ENCODE measurements around a stretch of chr3.

DNA sequence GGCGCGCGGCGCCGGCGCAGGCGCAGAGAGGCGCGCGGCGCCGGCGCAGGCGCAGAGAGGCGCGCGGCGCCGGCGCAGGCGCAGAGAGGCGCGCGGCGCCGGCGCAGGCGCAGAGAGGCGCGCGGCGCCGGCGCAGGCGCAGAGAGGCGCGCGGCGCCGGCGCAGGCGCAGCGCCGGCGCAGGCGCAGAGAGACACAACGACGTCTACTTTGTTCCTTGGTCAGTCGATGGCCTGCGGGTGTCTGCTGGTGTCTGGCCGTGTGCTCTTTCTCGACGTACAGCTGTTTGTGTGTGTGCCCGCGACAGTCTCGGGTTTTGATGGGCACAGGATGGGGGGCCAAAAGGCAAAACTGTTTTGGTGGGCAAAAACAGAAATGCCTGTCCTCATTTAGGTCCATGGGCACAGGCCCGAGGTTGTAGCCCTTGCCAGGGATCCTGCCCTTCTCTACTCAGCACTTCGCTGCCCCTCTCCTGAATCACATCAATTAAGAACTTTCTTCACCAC lies 184.9 kb upstream of the CHL1 start:
- PRO-cap: no peak
- RRBS: no CpG with 5 or more reads among the region's 58 CpGs

- PRO-cap: no peak
- RRBS: no CpG with 5 or more reads among the region's 6 CpGs
Measured at GRCh38 chr3:348480-348953, 152.0 kb downstream of the CHL1 start.

- PRO-cap: no peak
- RRBS: no CpG with 5 or more reads among the region's 2 CpGs
Measured at GRCh38 chr3:2152958-2153491, 54.4 kb downstream of the CNTN4 start.

DNA sequence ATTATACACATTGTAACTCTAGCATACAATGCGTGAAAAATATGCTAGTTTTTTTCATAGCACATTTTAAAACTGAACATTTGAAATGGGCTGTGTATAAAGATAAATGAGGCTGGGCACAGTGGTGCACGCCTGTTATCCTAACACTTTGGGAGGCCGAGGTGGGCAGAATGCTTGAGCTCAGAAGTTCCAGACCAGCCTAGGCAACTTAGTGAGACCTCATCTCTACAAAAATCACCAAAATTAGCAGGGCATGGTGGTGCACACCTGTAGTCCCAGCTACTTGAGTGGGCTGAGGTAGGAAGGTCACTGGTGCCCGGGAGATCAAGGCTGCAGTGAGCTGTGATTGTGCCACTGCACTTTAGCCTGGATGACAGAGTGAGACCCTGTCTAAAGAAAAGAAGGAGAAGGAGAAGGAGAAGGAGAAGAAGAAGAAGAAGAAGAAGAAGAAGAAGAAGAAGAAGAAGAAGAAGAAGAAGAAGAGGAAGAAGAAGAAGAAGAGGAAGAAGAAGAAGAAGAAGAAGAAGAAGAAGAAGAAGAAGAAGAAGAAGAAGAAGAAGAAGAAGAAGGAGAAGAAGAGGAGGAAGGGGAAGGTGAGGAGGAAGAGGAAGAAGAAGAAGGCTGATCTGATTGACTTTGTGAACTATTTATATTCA lies 188.7 kb downstream of the CNTN4 start:
- PRO-cap: no peak
- RRBS: no CpG with 5 or more reads among the region's 4 CpGs

GRCh38 chr3:3137208-3137751 lies 10.5 kb downstream of the TRNT1 start:
- PRO-cap: no peak
- RRBS: no CpG with 5 or more reads among the region's 8 CpGs

GRCh38 chr3:4582632-4583015 lies 89.5 kb downstream of the ITPR1 start:
- PRO-cap: no peak
- RRBS: no CpG with 5 or more reads among the region's 3 CpGs

- PRO-cap: no peak
- RRBS: no CpG with 5 or more reads among the region's 14 CpGs
Measured at GRCh38 chr3:4683195-4683994, 190.2 kb downstream of the ITPR1 start.

GRCh38 chr3:4717322-4717862 lies 224.2 kb downstream of the ITPR1 start:
- PRO-cap: no peak
- RRBS: no CpG with 5 or more reads among the region's 7 CpGs

DNA sequence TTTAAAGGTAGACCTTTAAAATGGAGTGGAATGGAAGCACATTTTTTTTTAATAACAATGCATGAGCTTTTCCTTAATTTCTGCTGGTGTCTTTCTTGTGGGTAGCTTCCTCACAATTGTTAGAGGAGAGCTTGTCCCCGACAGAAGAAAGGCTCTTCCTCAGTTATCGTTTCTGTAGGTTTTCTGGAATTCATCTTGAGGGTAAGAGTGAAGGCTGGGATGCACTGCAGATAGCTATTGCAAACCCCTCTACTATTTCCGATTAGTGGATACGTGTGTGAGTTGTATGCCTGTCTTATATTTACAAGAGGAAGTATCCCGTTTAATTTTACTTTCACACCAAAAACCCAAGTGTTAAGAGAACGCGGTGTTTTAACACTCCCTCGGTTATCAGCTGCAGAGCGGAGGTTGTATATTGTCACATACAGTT lies 230.8 kb upstream of the BHLHE40 start:
- PRO-cap: no peak
- RRBS: no CpG with 5 or more reads among the region's 9 CpGs

- PRO-cap: no peak
- RRBS: no CpG with 5 or more reads among the region's 19 CpGs
Measured at GRCh38 chr3:4821934-4822974, 157.0 kb upstream of the BHLHE40 start.

DNA sequence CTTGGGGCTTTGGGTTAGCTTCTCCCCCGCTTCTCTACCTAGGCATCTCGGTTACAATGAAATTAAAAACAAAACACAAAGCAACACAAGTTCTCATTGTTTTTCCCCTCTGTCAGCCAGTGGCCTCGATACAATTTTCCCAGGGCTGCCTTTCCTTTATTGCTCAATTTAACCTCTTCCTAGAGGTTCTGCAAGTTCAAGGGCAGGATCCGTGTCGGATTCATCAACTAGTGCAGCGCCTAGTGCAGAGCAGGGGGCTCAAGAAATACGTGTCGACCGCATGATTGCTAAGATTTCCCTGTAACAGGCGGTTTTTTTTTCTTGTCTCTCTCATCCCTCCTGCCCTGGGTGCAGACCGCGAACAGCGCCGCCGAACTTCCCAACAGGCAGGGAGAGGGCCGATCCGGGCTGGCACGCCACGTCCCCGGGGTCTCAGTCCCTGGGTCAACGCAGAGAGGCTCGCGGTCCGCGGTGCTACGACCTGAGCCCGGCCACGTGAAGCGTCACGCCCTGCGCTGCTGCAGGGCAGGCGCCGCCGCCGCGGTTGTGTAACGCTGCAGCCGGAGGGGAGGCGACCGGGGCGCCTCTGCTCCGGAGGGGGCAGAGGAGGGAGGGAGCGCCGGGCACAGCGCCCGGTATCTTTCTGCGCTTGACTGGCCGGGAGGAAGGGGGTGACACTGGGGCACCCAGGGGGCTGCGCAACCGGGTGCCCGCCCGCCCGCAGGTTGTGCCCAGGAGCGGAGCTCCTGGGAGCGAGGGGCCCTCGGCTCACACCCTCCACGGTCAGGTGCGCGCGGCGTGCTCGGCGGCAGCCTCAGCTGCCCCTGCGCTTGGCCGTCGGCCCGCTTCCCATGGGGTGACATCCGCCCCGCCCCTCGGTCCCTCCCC lies 1.2 kb upstream of the BHLHE40 start:
- PRO-cap: bidirectional peak, plus-strand start at position 603 of the sequence, minus-strand start at position 520 of the sequence; bidirectional peak, plus-strand start outside the sequence, minus-strand start at position 789 of the sequence
- RRBS: under 1% methylated on average over 22 of the region's 70 CpGs

- PRO-cap: no peak
- RRBS: no CpG with 5 or more reads among the region's 5 CpGs
Measured at GRCh38 chr3:4981668-4982169, 2.5 kb downstream of the BHLHE40 start.

GRCh38 chr3:4982709-4983214 lies 3.5 kb downstream of the BHLHE40 start:
- PRO-cap: no peak
- RRBS: 40% methylated on average over 6 of the region's 21 CpGs

GRCh38 chr3:4993156-4993760 lies 14.0 kb downstream of the BHLHE40 start:
- PRO-cap: unidirectional peak, plus-strand start at chr3:4993497
- RRBS: no CpG with 5 or more reads among the region's 1 CpG

- PRO-cap: bidirectional peak, plus-strand start at chr3:4995198, minus-strand start at chr3:4995123
- RRBS: no CpG with 5 or more reads among the region's 9 CpGs
Measured at GRCh38 chr3:4994758-4995353, 15.6 kb downstream of the BHLHE40 start.

- PRO-cap: no peak
- RRBS: no CpG with 5 or more reads among the region's 9 CpGs
Measured at GRCh38 chr3:5177804-5179080, 9.3 kb upstream of the EDEM1 start.

GRCh38 chr3:5428407-5429585 lies 241.3 kb downstream of the EDEM1 start:
- PRO-cap: no peak
- RRBS: no CpG with 5 or more reads among the region's 11 CpGs

DNA sequence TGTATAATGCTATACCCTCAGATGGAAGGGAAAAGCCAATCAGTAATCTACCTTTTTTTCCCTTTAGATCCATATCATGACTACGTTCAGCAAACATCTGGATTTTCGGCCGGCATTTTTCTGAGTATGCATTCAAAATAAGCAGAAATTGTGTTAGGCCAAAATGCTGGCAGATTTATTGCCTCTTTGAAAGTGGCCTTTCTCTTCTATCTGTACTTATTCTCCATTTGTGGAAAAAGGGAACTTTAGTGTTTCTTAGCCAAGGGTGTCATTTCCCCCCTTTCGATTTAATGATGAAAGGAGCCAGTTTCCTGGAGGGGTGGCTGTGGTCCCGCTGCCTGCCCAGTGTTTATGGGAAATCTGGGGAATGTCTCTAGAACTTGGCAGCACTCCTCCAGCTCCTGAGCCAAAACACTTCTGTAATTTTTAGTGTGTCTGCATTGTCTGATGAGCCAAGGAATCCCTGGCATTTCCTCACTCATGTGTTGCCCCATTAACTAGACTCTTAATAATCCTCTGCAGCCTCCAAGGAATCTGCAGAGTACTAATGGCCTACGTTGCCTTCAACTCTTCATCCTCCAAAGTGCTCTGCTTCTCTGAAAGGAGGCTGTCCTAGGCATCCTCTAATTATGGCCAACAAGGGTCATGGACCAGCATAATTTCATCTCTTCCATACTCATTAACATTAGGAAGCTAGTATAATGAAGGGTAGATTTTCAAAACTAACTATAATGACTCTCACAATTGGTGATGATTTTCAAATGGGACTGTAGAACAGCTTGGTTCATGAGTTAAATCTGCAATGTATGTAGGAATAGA lies 448.8 kb downstream of the GRM7 start:
- PRO-cap: no peak
- RRBS: no CpG with 5 or more reads among the region's 6 CpGs

- PRO-cap: no peak
- RRBS: no CpG with 5 or more reads among the region's 1 CpG
Measured at GRCh38 chr3:7739703-7740109, 761.9 kb upstream of the LMCD1 start.

DNA sequence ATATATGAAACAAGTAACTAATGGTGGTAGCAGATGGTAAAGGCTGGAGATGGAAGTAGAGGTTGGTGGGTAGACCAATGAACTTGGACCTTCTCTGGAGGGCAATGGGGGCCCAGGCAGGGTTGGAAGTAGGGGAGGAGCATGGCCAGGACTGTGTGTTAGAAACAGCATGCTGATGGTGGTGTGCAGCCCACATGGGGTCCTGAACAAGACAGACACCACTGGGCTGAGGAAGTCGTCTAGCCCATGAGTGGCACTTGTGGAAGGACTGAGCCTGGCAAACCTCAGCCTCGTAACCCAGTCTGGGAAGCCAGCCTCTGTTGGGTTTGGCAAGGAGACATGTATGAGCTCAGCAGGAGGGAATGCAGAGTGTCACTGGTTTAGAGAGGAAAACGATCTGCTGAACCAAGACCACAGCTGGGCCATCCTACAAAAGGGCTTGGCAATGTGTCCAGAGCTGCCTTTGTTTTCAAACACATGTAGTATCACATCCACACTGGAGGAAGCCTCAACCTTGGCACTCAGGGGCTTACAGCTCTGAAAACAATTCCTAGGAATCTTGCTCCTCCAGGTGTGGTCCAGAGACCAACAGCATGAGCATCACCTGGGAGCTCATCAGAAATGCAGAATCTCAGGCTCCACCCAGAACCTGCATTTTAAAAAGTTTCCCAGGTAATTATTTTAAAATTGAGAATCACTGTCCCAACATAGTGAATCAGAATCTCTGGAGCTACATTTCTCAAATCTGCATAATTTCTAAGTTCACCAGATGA lies 18.3 kb upstream of the LMCD1 start:
- PRO-cap: no peak
- RRBS: no CpG with 5 or more reads among the region's 3 CpGs